ENCODE measurements around the genes AQP7B, PROM2 and ANKRD36C.

GRCh38 chr2:94586855-94587547 is at the start of gene AQP7B:
Gene AQP7B (plus strand): TSS chr2:94587311.
- PRO-cap, result no peak

GRCh38 chr2:95026785-95027204 is 1.3 kb downstream of the MAL start:
- PRO-cap, result no peak

DNA sequence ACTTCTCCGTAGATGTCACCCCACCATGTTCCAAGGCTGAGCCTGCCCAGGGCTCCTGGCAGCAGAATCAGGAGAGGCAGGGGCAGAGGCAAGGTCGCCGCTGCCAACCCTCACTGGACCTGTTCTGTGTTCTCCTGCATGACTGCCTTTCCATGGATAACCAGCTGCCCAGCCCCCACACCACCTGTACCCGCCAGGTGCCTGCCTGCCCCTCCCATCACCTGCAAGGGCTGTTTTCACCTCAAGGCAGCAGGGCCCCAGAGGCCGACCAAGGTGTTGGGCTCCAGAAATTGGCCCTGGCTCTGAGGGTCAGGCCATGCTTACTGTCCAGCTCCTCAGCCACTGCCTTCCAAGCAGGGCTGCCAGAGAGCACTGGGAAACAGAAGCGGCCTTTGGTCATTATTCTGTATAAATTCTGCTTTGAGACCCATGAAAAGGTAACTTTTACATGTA is 22.7 kb downstream of the MAL start:
- PRO-cap, result unidirectional peak, plus-strand start at position 94 of the sequence

- PRO-cap, result no peak
These were observed 33.5 kb downstream of the MAL start for GRCh38 chr2:95058878-95059481.

GRCh38 chr2:95084826-95085728 is 36.5 kb downstream of the MRPS5 start:
- PRO-cap, result no peak

- PRO-cap, result no peak
These were observed 11.9 kb downstream of the MRPS5 start for GRCh38 chr2:95109684-95110164.

GRCh38 chr2:95274194-95274858 is at the start of gene PROM2:
Gene PROM2 (plus strand): TSS chr2:95274449.
- PRO-cap, result unidirectional peak, plus-strand start at chr2:95274492

- PRO-cap, result no peak
These were observed 13.4 kb upstream of the FAHD2A start for GRCh38 chr2:95389084-95389561.

GRCh38 chr2:95814102-95815505 is 177.0 kb downstream of the ANKRD36C start:
- PRO-cap, result no peak

- PRO-cap, result no peak
These were observed 163.1 kb downstream of the ANKRD36C start for GRCh38 chr2:95828482-95829020.

DNA sequence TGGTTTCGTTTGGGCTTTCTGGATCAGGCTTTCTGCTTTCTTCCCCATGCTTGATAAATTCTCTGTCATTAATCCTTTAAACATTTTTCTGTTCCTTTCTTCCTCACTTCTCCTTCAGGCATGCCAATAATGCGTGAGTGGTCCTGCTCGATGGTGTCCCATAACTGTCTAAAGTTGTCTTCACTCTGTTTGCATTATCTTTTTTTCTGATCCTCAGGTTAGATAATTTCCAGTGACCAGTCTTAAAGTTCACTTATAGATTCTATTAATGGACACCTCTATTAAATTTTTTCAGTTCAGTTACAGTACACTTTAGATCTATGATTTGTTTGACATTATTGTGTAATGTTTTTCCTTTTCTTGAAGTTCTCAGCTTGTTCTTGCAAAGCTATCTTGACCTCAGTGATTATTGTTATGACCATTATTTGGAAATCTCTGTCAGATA is 152.8 kb downstream of the ANKRD36C start:
- PRO-cap, result no peak

GRCh38 chr2:95991320-95992388 is at the start of gene ANKRD36C:
Gene ANKRD36C (minus strand): TSS chr2:95991824.
- PRO-cap, result unidirectional peak, plus-strand start at chr2:95991566; unidirectional peak, minus-strand start at chr2:95991806

- PRO-cap, result no peak
These were observed 17.5 kb downstream of the ADRA2B start for GRCh38 chr2:96098665-96099387.

GRCh38 chr2:96112847-96113309 is 3.5 kb downstream of the ADRA2B start:
- PRO-cap, result no peak

DNA sequence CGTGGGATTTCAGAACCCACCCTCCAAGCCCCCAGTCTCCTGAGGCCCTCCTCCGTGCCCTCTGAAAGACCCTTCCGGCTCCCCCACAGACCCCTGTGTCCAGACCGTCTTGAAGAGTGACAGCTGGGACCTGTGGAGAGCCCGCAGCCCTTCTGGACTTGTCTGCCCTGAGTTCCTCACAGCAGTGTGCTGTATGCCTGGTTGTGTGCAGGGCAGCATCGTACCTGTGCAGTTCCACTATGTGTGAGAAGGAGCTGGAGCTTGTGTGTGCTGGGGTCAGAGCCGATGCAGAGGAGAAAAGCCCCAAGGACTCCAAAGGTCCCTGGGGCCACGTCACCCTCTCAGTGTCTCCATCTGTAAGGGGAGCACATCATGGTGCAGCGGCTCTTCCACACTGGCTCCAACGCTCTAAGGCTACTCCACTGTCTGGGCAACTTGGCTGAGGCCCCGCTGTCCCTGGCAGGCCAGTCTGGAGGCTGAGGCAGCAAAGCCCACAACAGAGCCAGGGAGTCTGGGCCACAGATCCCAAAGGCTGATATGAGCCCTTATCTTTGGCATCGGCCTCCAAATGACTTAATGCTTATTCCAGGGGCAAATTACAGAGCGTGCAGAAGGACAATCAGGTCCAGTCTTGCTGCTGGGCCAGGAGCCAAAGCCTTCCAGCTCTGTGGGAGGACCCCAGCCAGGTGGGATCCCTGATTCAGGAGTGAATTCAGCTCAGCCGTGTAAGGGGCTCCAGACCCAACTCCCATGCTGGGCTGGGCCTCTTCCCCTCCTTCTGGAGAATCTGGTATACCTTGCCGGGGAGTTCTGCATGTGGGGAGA is 1.6 kb upstream of the DUSP2 start:
- PRO-cap, result no peak

- PRO-cap, result no peak
These were observed 23.1 kb downstream of the STARD7 start for GRCh38 chr2:96185316-96186049.

DNA sequence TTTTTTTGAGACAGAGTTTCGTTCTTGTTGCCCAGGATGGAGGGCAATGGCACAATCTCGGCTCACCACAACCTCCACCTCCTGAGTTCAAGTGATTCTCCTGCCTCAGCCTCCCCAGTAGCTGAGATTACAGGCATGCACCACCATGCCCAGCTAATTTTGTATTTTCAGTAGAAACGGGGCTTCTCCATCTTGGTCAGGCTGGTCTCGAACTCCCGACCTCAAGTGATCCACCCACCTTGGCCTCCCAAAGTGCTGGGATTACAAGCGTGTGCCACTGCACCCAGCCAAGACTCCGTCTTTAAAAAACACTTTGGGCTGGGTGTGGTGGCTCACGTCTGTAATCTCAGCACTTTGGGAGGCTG is 20.4 kb downstream of the STARD7 start:
- PRO-cap, result no peak

DNA sequence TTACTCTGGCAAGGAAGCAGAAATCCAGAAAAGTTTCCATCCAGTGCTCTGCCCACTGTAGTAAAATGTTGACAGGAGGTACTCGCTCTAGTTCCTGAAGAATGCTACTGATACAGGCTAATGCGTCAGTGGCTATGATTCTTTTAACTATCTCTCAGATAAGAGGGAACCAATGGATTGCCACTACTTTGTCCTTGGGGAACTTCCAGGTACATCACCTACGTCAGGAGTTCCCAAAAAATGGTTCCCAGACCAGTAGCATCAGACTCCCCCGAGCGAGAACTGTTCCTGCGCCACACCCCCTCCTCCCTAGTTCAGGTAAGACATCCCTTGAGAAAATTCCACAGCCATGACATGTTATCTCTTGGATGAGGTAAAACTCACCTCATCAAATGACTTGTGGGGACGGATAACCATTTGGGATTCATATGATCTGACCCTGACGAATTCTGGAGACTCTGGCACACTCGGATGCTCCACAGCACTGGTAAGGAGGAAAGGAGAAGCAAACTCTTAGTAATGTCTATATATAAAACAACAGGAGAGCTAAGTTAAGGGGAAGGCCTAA is 16.6 kb downstream of the STARD7 start:
- PRO-cap, result no peak

- PRO-cap, result no peak
These were observed 11.2 kb downstream of the TMEM127 start for GRCh38 chr2:96254512-96255181.

GRCh38 chr2:96263964-96264599 is 1.7 kb downstream of the TMEM127 start:
- PRO-cap, result no peak